Upper lobe of left lung (tissue), 5 donors: ENCODE measurements around the genes RIC8B, TMEM263, MTERF2 and SART3.

DNA sequence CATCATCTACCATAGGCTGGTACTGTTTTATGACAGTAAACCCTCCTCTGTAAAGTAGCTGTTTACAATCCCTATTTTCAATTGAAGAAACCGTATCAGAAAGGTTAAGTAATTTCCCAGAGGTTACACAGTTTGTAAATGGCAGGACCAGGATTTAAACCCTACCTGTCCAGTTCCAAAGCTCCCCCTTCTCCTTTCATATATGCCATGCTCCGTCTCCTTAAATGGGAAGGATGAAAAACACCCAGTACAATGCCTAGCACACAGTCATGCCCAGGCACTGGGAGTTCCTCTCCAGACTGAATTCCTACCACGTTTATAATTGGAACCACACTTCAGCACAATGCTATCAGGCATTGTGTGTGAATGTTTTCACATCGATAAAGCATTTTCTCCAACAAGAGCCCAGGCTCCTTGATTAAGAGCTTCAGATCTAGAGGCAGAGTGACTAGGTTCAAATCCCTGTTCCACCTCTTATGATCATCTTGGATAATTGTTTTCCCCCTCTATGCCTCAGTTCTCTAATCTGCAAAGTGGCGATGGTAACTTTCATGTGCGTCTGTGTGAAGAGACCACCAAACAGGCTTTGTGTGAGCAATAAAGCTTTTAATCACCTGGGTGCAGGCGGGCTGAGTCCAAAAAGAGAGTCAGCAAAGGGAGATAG is 2.7 kb upstream of the NUAK1 start:
- PRO-cap, 2 experiments, result no peak in any of the 2 experiments
- RAMPAGE, long total RNA, 4 experiments, result no peak in any of the 4 experiments

DNA sequence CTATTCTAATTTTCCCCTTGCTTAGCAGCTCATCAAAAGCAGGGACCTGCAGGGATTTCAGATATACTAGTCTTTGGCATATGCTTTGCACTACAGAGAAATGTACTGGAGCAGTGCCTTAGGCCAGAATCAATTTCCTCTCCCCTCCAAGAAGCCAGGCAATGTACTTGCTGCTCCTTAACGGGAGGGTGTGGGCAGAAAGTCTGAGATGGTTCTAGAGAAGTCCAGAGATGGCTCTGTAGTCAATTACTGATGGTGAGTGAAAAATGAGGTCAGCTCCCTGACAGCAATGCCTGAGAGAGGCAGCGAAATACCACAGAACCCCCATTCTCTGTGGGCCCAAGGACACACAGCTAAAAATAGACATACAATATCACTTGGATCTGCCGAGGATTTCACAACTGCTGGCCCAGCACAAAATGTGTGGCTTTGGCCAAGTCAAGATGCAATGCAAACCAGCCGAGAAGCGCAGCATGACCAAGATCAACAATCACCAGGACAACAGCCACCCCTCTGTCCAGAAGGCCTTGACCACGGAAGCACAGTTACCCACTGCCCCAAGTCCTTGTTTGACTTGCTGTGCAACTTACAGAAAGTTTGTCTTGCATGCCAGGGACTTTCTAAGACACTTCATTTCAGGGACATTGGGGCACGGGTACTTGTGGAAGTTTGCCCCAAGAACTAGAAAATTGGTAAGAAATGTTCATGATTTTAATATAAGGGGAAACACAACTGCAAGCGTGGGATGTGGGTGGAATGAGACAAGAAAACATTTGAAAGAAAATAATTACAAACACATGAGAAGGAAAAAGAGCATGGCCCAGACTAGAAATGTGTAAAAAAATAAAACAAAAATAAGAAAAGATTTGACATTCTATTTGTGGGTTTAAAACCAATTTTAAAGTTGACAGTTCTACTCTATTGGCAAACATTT is 52.1 kb downstream of the CKAP4 start:
- PRO-cap, 2 experiments, result no peak in any of the 2 experiments
- RAMPAGE, long total RNA, 4 experiments, result no peak in any of the 4 experiments

DNA sequence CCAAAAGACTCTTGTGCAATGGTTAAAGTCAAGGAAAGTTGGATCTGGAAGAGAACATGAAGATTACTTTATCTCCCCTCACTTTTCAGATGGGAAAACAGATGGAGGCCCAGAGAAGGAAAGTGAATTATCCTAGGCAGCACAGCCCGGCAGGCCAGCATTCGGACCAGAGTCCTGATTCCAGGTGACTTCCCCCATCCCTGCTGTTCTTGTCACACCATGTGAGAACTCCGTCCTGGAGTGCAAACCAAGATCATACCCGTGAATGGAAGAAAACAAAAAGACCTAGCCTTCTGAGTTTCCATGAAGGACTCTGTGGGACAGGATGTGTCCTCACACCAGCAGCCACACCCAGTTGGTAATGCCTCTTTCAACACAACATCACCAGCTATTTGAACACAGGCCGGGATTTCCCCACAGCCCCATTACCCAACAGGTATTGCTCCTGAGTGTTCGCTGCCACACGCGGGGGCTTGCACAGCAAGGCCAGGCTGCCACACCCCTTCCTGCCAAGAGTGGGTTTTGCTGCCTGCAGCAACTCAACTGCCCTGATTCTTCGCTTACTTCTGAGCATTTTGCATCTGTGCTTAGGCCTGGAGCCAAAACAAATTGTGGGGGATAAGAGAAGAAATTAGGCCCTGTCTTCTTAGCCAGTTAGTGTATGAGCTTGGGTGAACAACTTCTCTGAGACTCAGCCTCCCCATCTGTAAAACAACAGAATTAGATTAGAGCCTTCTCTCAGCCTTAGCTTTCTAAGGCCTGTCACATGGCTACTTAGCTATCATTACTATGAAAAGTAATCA is 20.3 kb downstream of the CKAP4 start:
- PRO-cap, 2 experiments, result no peak in any of the 2 experiments
- RAMPAGE, long total RNA, 4 experiments, result no peak in any of the 4 experiments

- PRO-cap, 2 experiments, result no peak in any of the 2 experiments
- RAMPAGE, long total RNA, 4 experiments, result no peak in any of the 4 experiments
Observed at GRCh38 chr12:106304636-106305187, 2.2 kb downstream of the TCP11L2 start.

DNA sequence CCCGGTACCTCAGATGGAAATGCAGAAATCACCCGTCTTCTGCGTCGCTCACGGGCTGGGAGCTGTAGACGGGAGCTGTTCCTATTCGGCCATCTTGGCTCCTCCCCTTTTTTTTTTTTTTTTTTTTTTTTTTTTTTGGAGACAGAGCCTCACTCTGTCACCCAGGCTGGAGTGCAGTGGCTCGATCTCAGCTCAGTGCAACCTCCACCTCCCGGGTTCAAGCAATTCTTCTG is 105.1 kb upstream of the RFX4 start:
- PRO-cap, 2 experiments, result no peak in any of the 2 experiments
- RAMPAGE, long total RNA, 4 experiments, result no peak in any of the 4 experiments

DNA sequence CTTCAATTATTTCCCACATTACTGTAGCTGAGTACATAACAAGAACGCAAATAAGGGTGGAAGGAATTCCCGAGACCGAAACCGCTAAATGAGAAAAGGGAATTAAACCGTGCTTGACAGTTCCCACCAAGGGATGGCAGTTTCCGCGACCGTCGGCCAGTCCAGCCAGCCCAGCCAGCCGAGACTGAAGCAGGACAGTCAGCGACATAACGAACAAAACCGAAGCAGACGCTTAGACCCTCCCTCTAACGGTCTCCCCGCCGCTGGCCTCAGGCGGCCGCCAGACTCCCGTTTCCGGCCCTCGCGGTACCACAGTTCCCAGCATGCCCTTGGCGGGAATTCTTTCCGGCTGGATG is 663 bp upstream of the RIC8B start:
- PRO-cap, 2 experiments, result peak in 2 of 2 experiments; most common minus-strand start position 271 of the sequence (in 1)
- RAMPAGE, long total RNA, 4 experiments, result no peak in any of the 4 experiments

DNA sequence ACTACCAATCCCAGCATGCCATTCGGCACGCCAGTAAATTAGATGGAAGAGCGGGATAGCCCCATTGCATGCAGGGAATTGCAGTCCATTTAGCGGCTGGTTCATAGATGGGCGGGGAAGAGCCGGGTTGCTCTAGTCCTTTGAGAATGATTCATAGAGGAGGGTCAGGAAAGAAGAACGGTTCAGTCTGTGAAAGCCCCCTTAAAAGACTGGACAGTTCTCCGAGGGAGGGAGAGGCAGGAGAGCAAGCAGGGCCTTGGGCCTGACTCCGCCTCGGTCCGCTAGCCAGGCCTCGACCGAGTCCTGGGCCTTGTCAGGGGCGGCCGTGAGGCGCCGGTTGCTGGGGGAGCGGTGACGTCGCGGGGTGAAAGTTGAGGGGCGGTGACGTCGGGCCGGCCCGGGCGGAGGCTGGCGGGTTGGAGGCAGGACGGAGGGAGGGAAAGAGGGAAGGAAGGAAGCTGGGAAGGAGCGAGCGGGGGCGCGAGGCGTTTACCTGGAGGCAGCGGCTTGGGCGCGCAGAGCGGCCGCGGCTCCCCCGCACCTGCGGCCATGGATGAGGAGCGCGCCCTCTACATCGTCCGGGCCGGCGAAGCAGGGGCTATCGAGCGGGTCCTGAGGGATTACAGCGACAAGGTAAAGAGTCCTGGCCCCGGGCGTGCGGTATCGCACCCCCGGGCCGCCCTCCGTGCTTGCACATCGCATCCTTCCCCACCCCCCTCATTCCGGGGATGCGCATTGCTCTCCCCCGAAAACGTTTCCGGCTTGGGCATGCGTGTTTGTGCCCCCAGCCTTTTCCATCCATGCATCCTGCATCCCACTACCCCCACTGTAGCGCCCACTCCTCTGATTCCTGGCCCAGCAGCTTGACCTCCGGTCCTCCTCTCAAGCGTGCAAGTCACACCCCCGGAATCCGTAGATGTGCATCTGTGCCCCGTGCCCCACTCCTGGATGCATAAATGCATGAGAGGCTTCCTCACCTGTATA is at the start of gene RIC8B:
Gene RIC8B, plus strand, starts transcription at position 486 of the 984 bp plus-strand sequence.
- PRO-cap, 2 experiments, result peak in 2 of 2 experiments; most common plus-strand start position 425 of the sequence (in 2); most common minus-strand start position 312 of the sequence (in 1)
- RAMPAGE, long total RNA, 4 experiments, result start-site peak on the plus strand in 3 of 4 experiments, centred at positions 396 to 459 of the sequence, 21 to 29 reads per replicate

GRCh38 chr12:106903401-106903927 is 52.2 kb upstream of the TMEM263 start:
- PRO-cap, 2 experiments, result no peak in any of the 2 experiments
- RAMPAGE, long total RNA, 4 experiments, result no peak in any of the 4 experiments

DNA sequence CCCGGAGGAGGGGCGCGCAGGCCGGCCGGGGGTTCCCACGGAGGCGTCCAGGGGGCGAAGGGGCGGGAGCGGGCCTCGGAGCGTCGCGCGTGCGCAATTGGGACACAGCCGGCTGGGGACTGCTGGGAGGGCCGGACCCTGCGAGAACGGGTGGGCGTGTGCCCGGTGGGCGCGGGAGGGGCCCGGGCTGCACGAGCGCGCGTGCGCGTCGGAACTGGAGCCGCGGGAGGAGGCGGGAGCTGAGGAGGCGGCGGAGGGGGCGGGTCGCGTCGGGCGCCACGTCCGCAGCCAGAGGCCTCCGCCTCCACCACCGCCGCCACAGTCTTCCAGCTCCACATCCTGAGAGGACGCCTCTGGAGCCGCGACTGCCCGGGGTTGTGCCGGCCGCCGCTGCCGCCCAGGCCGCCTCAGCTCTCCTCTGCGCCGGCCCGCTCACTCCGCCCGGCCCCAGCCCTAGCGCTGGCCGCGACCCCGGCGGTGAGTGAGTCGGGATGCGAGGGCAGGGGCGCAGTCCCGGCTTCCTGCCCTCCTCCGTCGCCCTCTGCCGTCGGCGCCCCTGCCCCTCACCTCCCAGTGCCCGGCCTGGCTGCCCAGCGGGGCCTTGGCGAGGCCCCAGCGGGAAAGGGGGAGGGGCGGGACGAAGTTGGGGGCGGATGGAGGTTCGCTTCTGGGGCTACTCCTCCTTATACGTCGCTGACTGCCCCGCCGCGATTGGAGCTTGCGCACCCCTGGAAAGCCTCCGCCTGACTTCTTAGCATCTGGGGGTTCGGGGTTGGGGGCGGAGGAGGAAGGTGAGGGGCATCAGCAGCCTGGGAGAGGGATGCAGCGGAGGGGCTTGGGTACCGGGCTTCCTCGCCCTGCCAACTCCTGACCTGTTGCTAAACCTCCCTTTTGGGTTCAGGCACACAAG is at the start of gene TMEM263:
Gene TMEM263, plus strand, starts transcription at position 319 of the 910 bp plus-strand sequence.
- PRO-cap, 2 experiments, result peak in 2 of 2 experiments; most common plus-strand start position 245 of the sequence (in 1); most common minus-strand start position 543 of the sequence (in 1)
- RAMPAGE, long total RNA, 4 experiments, result start-site peak on the plus strand in 1 of 4 experiments, centred at position 294 of the sequence, 18 reads per replicate; start-site peak on the minus strand in 1 of 4 experiments, centred at position 83 of the sequence, 16 reads per replicate

DNA sequence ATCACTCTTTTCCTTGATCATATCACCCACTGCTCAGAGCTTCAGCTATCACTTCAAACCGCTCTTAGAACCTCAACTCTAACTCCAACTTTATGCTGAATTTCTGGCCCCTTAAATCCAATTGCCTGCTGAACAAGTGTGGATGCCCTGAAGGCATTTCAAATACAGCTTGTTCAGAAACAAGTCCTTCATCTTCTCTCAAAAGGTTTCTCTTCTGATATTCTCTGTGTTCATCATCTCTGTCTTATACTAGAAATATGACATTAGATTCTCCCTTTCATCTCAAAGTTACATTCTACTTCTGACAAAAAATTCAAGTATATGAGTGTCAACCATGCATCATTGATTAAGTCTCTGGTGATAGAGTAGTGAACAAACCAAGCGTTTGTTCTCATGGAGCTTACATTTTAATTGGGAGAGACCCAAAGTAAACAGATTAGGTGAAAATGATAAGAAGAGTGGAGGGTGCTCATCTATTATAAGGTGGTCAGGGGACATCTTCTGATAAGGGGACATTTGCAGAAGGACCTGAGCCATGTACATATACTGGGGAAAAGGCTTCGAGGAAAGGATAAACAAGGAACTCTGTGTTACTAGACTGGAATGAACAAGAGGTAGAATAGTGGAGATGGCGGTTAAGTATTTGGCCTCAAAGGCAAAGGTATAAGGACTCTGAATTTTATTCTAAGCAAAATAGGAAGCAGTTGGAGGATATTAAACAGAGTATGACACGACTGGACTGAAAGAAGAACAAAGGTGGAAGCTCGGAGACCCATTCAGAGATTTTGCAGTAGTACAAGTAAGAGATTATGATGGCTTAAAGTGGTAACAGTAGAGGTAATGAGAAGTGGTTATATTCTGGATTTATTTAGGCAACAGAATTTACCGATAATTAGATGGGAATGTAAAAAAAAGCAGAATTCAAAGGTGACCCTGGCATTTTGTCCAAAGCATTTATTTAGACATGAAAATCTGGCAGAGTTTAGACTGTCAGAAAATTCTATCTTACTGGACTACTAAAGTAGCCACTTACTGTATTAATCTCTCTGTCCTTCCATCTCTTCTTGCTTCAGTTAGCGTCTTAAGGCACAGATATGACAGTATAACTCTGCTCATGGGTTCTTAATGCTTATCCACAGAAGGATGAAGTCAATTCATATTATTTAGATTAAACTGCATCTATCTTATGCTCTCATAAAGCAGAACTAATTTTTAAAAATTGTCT is 7.3 kb downstream of the TMEM263 start:
- PRO-cap, 2 experiments, result no peak in any of the 2 experiments
- RAMPAGE, long total RNA, 4 experiments, result start-site peak on the plus strand in 1 of 4 experiments, centred at position 698 of the sequence, 5 reads per replicate

DNA sequence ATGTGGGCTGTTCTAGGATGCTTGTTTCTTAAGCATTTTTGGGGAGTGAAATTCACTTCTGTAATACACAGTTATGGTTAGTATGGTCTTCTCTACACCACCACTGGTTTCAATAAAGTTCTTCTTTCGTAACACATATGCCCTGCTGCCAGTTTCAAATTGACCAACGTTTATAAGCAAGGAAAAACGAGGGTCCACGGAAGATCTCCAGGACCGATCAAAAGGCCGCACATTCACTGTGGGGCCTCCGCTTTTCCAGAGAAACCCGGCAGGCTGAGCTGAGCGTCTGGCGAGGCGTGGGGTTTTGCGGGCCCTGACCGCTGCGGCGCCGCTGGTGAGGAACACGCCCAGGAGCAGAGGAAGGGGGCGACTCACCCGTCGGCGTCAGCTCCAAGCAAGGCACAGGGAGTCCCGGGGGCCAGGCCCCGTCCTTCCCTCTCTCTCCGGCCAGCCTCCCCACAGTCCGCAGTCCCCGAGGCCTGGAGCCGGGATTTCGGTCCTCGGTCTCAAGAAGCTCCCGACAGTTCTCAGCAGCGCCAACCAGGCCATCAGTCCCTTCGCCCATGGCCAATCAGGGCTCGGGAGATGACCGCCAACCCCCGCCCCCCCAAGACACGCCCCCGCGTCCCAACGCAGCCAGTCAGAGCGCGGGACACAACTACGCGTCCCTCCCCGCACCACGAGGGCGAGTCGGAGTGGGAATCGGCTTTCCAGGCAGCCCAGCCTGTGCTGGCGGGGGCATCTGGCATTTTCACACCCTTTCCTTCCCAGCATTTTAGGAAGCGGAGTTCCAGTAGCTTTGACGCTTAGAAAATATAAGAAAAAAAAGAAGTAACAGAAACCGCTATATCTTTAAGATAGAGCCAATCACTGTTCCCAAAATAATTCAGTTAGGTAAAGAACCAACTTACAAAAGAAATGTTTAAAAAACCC is at the start of gene MTERF2:
Gene MTERF2, minus strand, starts transcription at position 553 of the 933 bp plus-strand sequence.
- PRO-cap, 2 experiments, result peak in 2 of 2 experiments; most common plus-strand start position 443 of the sequence (in 1); most common minus-strand start position 481 of the sequence (in 1)
- RAMPAGE, long total RNA, 4 experiments, result start-site peak on the minus strand in 4 of 4 experiments, centred at positions 501 to 527 of the sequence, 110 to 684 reads per replicate

DNA sequence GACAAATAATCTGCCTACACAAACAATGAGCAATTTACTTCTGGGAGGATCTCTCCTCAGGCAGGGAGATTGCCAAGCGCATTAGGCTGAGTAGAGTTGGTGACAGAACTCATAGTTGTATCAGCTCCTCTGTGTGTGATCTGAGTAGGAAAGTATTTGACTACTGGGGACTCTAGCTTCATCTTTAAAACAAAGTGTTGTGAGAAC is 1.1 kb upstream of the PWP1 start:
- PRO-cap, 2 experiments, result no peak in any of the 2 experiments
- RAMPAGE, long total RNA, 4 experiments, result no peak in any of the 4 experiments

DNA sequence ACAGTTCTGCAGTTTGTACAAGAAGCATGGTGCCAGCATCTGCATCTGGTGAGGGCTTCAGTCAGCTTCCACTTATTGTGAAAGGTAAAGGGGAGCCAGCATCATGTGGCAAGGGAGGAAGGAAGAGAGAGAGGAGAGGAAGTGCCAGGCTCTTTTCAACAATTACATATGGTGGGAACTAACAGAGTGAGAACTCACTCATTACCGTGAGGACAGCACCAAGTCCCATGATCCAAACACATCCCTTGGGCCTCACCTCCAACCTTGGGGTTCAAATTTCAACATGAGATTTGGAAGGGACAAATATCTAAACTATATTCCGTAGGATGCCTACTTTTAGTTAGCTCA is 87.3 kb upstream of the WSCD2 start:
- PRO-cap, 2 experiments, result no peak in any of the 2 experiments
- RAMPAGE, long total RNA, 4 experiments, result no peak in any of the 4 experiments

- PRO-cap, 2 experiments, result peak in 1 of 2 experiments; most common plus-strand start chr12:108303228 (in 1); most common minus-strand start chr12:108303084 (in 1)
- RAMPAGE, long total RNA, 4 experiments, result no peak in any of the 4 experiments
Observed at GRCh38 chr12:108302873-108303357, 36.2 kb downstream of the CMKLR1 start.

- PRO-cap, 2 experiments, result no peak in any of the 2 experiments
- RAMPAGE, long total RNA, 4 experiments, result no peak in any of the 4 experiments
Observed at GRCh38 chr12:108333260-108333494, 5.9 kb downstream of the CMKLR1 start.

GRCh38 chr12:108334138-108334825 is 4.8 kb downstream of the CMKLR1 start:
- PRO-cap, 2 experiments, result no peak in any of the 2 experiments
- RAMPAGE, long total RNA, 4 experiments, result no peak in any of the 4 experiments

DNA sequence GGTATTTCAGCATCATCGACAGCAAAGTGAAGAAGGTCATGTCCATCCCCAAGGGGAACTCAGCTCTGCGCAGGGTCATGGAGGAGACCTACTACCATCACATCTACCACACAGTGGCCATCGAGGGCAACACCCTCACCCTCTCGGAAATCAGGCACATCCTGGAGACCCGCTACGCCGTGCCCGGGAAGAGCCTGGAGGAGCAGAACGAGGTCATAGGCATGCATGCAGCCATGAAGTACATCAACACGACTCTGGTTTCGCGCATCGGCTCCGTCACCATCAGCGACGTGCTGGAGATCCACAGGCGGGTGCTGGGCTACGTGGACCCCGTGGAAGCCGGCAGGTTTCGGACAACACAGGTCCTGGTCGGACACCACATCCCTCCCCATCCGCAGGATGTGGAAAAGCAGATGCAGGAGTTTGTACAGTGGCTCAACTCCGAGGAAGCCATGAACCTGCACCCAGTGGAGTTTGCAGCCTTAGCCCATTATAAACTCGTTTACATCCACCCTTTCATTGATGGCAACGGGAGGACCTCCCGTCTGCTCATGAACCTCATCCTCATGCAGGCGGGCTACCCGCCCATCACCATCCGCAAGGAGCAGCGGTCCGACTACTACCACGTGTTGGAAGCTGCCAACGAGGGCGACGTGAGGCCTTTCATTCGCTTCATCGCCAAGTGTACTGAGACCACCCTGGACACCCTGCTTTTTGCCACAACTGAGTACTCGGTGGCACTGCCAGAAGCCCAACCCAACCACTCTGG is 3.8 kb downstream of the FICD start:
- PRO-cap, 2 experiments, result no peak in any of the 2 experiments
- RAMPAGE, long total RNA, 4 experiments, result start-site peak on the plus strand in 1 of 4 experiments, centred at position 577 of the sequence, 5 reads per replicate

GRCh38 chr12:108560225-108561359 is at the start of gene SART3:
SART3 (minus strand) TSS chr12:108561173.
- PRO-cap, 2 experiments, result peak in 2 of 2 experiments; most common minus-strand start chr12:108561165 (in 1)
- RAMPAGE, long total RNA, 4 experiments, result start-site peak on the minus strand in 3 of 4 experiments, at chr12:108561158-108561165 at its widest, 92 to 147 reads per replicate

DNA sequence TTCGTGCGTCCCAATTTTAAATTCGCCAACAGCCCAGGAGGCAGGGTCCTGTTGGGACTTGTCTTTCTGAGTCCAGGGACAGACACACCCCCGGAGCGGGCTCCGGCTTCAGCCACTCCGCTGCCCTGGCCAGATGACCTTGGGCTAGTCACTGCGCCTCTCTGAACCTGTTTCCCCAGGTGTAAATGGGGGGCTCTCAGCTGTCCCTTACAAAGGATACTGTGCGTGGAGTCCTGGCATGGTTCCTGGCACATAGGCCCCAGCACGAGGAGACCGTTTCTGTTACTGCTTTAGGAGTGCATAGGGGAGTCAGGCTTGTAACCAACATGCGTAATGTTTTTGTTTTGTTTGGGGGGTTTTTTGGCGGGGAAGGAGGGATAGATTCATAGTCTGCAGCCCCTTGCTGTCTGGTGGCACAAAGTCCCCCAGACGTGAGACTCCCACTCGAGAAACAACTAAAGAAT is 595 bp downstream of the ISCU start:
- PRO-cap, 2 experiments, result no peak in any of the 2 experiments
- RAMPAGE, long total RNA, 4 experiments, result no peak in any of the 4 experiments

GRCh38 chr12:108565718-108566350 is 3.4 kb downstream of the ISCU start:
- PRO-cap, 2 experiments, result no peak in any of the 2 experiments
- RAMPAGE, long total RNA, 4 experiments, result no peak in any of the 4 experiments